ENCODE data around the genes CNOT2, GLIPR1L1 and GLIPR1L2.

- PRO-cap, 8 experiments, result no peak in any of the 8 experiments
These were observed 53.9 kb upstream of the FRS2 start for GRCh38 chr12:69416287-69416742.

- PRO-cap, 8 experiments, result no peak in any of the 8 experiments
These were observed 65.2 kb upstream of the CNOT2 start for GRCh38 chr12:70177967-70178444.

DNA sequence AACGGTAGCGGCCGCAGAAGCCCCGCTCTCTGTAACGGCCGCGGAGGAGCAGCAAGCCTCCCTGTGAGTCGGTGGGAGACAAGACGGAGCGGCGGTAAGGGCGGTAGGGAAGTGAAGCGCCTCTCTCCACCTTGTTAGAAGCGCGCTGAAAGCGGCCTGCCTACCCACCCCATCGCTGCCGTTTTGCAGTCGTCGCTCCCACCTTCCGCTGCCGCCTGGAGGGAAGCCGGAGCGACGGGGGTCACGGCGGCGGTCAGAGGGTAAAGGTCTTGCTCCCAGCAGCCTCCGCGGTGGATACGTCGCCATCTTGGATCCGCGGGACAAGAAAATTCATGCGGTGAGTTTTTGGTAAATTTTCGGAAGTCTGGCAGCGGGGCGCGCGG is at the start of gene CNOT2:
Gene CNOT2 (plus strand): TSS at position 290 of the 383 bp plus-strand sequence.
- PRO-cap, 8 experiments, result peak in 8 of 8 experiments; most common plus-strand start position 351 of the sequence (in 5); most common minus-strand start position 191 of the sequence (in 6)

DNA sequence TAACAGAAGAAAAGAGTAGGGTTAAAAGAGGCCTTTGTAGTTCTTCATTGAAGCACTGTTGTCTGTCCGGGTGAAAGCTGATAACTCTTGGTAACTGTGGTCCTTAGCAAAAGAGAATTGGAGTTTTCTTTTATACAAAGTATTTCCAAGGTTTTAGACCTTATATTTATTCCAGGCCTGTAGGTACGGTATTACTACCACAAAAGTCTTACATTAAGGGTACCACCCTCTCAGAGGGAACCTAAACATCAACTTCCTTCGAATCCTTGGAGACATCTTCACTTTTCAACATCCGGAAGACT is 1.1 kb downstream of the CNOT2 start:
- PRO-cap, 8 experiments, result no peak in any of the 8 experiments

GRCh38 chr12:70367352-70368069 is 1.4 kb downstream of the KCNMB4 start:
- PRO-cap, 8 experiments, result no peak in any of the 8 experiments

GRCh38 chr12:70550020-70550597 is 87.1 kb downstream of the PTPRB start:
- PRO-cap, 8 experiments, result no peak in any of the 8 experiments

- PRO-cap, 8 experiments, result no peak in any of the 8 experiments
These were observed 2.8 kb upstream of the TSPAN8 start for GRCh38 chr12:71160488-71161018.

DNA sequence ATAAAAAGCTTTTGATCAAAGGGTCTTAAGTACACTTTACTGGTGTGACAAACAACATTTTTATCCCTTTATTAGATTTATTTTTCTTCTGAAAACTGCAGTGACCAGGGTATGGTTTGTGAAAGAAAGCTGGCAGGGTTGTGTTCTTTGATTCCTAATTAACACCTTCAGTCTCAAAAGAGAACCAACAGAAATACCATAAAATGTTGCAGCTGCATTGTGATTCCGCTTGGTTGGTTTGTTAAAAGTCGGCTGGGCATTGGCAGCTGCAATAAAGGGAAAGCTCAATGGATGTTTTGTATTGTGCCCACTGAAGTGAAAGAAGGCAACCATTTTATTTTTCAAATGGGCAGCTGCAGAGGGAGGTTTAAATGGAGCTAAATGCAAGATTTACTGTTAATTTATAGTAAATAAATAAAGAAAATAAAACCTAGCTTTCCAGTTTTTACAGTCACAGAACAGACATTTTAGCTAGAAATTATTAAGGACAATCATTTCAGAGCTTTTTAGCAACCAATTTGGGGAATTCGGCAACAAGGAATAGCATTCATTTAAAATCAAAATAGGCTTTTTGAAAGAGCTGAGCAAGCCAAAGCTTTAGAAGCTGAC is 16.8 kb downstream of the LGR5 start:
- PRO-cap, 8 experiments, result no peak in any of the 8 experiments

GRCh38 chr12:71602800-71603565 is 60.7 kb downstream of the ZFC3H1 start:
- PRO-cap, 8 experiments, result no peak in any of the 8 experiments

DNA sequence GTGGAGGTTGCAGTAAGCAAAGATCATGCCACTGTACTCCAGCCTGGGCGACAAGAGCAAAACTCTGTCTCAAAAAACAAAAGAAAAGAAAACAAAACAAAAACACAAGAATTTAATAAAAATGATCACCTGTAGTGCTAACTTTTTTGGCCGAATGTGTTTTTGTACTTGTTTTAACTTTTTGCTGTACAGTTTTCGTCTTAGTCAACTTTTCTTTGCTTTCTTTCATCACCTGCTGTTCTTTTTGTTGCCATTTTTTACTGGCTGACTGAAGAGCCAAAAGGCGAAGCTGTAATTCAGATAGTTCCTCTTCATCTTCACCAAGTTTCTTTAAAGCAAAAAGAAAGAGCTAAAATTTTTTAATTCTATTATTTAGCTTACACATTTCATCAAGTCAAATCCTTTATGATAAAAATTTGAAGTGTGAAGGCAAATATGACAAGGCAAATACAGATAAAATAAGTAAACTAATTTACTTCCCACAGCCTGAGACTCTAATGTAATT is 18.8 kb downstream of the ZFC3H1 start:
- PRO-cap, 8 experiments, result no peak in any of the 8 experiments

DNA sequence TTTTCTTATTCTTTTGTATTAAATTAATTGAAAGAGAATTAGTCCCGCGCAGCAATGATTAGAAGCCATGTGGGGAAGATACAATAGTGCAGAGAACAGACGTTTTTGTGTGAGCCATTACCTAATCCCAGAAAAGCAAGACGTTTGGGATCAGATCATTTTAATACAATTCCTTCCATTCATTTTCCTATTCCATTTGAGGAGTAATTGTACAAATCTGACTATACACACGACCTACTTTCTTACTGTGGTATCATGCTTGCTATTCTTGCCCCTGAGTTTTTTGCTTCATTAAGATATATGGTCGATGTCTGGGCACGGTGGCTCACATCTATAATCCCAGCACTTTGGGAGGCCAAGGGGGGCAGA is 13.4 kb downstream of the TMEM19 start:
- PRO-cap, 8 experiments, result no peak in any of the 8 experiments

GRCh38 chr12:72254166-72255464 is 17.6 kb upstream of the TRHDE start:
- PRO-cap, 8 experiments, result no peak in any of the 8 experiments

DNA sequence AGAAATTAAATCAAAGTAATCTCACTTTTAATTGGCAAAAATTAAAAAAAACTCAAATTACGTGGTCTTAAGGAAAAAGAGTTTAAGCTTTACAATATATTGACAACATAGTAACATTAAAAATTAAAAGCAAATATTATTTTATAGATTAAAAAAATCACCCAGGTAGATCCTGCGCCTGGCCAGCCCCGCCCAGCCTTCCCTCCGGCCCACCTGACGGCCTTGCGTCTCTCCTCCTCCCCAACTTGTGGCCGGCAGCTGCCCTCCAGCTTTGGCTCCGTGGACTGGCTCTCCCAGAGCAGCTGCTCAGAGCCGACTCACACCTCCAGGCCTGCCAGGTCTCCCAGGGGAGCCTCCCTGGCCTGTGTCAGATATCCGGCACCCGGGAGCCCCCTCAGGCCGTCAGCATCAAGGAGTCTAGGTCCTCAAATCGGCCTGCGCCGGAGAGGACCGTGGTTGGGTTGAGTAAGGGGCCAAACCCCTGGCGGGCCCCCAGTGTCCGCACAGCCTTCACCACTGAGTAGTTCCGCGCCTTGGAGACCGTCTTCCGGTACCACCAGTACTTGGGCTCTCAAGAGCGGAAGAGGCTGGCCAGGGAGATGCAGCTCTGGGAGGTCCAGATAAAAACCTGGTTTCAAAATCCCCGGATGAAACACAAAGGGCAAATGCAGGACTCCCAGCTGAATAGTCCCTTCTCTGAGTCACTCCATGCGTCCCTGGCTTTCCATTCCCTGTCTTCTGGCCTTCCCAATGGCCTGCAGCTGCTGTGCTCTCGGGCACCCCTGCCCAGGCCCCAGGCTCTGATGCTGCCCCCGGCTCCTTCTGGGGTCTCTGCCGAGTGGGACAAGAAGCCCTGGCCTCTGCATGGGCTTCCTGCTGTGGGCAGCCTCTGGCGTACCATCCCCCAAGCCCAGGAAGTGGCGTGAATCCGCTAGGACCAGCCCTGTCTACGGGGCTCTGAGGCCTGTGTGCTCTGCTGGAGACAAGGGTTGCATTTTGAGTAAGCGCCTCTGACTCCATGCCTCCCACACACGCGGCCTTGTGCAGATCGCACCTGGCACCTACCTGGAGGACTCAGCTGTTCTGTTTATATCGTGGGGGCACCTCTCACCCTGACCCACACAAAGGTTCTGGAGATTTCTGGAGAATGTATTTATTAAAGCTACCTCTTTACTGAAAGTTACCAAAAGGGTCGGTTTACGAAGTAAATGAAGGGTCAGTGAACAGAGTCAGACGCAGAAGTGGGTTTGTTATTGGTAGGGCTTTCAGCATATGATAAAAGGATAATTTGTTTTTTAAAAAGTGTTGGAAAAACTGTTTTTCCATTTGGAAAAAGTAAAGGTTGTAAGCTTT is 245.1 kb upstream of the ATXN7L3B start:
- PRO-cap, 8 experiments, result peak in 1 of 8 experiments; most common minus-strand start position 534 of the sequence (in 1)

- PRO-cap, 8 experiments, result no peak in any of the 8 experiments
These were observed 28.6 kb upstream of the ATXN7L3B start for GRCh38 chr12:74508660-74509803.

GRCh38 chr12:74538538-74539343 is 1.1 kb downstream of the ATXN7L3B start:
- PRO-cap, 8 experiments, result peak in 4 of 8 experiments; most common plus-strand start chr12:74538686 (in 1); most common minus-strand start chr12:74538662 (in 4)

DNA sequence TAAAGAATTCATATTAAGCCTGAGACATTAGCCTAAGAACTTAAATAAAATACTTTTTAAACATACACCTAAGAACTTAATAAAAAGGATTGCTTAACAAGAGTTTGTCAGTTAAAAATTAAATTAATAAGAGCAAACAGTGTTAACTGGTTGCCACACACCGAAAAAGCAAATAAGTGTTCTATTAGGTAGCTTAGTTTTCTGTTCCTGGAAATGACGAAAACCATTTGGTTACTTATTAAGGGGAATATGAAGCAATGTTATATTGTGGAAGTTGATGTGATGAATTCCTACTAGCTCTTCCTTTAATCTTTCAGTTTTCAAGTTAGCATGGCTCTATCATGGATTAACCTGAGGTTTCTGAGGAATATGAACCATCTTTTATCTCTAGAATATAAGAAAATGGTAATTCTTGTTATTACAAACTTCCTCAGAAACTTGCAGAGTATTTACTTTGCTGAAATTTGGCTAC is 245.9 kb downstream of the KCNC2 start:
- PRO-cap, 8 experiments, result no peak in any of the 8 experiments

DNA sequence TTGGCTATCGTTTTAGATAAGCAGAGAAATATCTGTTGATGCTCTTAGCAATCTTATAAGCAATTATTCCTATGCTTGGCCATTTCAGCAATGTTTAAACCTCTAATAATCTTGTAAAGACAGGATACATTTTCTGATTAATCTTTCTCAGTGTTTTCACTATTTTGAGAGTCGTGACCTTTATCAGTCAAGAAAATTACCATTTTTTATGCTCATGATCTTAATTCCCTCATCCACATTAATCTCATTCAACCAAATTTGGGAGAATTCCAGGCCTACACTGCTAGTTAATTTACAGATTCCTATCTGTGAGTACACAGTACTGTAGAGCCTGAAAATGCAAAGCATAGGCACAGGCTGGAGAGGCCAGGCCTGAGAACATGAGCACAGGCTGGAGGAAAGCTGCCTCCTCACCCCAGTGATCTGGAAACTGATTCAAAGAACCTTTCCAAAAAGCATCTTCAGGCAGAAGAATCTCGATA is 122.2 kb downstream of the KCNC2 start:
- PRO-cap, 8 experiments, result no peak in any of the 8 experiments

DNA sequence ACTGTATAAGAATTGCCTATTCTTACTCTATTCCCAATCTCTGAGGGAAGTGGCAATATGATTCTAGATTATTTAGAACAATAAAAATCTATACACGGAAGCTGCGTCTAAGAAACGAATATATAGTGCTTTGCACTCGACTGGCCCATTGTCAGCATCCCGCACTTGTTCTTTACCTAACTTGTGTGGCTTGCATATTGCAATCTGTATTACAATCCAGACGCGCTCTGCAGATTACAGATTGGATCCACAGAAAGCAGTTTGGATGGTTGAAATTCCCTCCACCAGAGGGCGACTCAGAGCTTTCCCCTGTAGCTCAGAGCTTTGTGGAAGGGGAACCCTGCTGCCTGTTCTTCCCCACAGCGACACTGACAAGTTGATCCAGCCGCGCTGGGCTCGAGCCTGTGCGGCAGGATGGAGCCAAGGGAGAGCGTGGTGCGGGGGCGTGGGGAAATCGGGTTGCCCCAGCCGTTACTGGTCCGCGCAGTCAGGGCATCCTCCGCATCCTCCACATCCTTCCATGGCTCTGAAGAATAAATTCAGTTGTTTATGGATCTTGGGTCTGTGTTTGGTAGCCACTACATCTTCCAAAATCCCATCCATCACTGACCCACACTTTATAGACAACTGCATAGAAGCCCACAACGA is at the start of gene GLIPR1L1:
Gene GLIPR1L1 (plus strand): TSS at position 462 of the 648 bp plus-strand sequence.
- PRO-cap, 8 experiments, result no peak in any of the 8 experiments

DNA sequence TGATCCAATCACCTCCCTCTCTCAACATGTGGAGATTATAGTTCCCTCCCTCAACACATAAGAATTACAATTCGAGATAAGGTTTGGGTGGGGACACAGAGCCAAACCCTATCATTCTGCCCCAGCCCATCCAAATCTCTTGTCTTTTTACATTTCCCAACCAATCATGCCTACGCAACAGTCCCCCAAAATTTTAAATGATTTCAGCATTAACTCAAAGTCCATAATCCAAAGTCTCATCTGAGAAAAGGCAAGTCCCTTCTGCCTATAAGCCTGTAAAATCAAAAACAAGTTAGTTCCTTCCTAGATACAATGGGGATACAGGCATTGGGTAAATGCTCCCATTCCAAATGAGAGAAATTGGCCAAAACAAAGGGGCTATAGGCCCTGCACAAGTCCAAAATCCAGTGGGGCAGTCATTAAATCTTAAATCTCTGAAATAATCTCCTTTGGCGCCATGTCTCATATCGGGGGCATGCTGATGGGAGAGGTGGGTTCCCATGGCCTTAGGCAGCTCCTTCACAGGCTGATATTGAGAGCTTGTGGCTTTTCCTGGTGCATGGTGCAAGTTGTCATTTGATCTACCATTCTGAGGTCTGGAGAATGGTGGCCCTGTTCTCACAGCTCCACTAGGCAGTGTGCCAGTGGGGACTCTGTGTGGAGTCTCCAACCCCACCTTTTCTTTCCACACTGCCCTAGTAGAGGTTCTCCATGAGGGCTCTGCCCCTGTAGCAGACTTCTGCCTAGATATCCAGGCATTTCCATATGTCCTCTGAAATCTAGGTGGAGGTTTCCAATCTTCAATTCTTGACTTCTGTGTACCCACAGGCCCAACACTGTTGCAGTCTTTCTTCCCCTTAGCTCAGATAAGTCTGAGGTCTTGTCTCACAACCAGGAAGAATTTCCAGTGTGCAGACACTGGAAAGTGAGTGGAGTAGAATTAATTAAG is 25.9 kb downstream of the GLIPR1L1 start:
- PRO-cap, 8 experiments, result no peak in any of the 8 experiments

- PRO-cap, 8 experiments, result peak in 8 of 8 experiments; most common plus-strand start chr12:75391102 (in 8); most common minus-strand start chr12:75390889 (in 1)
These were observed at the start of gene GLIPR1L2 for GRCh38 chr12:75390645-75391707. TSS of gene GLIPR1L2 (plus strand) at chr12:75391089.